ENCODE measurements around the gene D2HGDH.

- PRO-cap, 3 experiments, result no peak in any of the 3 experiments
- RAMPAGE, long total RNA, result no peak
These were observed 37.0 kb downstream of the SNED1 start for GRCh38 chr2:241035245-241036026.

DNA sequence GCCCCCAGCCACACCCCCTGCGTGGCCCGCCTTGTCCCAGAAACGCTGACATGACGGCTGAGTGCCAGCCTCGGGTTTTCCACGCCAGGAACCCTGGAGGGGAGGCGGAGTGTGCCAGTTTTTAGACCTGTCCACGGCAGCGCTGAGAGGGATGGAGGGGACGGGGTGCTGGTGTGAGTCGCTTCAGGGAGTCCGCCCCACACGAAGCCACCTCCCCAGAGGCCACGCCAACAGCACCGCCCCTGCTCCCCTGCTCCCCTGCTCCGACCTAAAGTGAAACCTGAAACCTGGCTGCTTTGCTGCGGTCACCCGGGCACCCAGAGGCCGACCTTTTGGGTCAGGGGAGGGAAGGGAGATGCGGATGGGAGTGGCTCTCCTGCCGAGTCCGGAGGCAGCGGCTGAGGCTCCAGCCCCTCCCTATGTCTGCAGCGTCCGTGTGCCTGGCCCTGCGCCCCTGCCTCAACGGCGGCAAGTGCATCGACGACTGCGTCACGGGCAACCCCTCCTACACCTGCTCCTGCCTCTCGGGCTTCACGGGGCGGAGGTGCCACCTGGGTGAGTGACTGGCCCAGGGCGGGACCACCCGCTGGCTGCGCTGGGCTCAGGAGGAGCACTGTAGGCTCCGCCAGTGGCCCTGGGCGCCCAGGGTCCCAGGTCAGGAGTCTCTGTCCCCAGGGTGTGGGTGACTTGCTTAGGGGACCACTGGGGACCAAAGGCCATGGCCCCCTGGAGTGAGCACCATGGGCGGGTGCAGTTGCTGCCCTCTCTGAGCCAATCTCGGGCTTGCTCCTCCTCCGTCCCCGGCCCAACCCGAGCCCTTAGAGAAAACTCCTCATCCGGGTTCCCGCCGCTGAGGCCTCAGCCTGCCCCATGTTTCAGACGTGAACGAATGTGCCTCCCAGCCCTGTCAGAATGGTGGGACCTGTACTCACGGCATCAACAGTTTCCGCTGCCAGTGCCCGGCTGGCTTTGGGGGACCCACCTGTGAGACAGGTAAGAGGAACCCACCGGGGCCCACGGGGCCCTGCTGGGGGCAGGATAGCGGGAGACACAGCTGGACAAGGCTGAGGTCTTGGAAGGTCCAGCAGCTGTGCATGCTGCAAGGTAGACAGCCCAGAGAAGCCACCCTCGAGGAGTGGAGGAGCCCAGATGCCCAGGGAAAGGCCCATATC, 38.3 kb downstream of the SNED1 start:
- PRO-cap, 3 experiments, result peak in 2 of 3 experiments; most common plus-strand start position 124 of the sequence (in 1); most common minus-strand start position 59 of the sequence (in 1)
- RAMPAGE, long total RNA, result no peak

GRCh38 chr2:241051045-241051688, 50.9 kb downstream of the MTERF4 start:
- PRO-cap, 3 experiments, result no peak in any of the 3 experiments
- RAMPAGE, long total RNA, result no peak

DNA sequence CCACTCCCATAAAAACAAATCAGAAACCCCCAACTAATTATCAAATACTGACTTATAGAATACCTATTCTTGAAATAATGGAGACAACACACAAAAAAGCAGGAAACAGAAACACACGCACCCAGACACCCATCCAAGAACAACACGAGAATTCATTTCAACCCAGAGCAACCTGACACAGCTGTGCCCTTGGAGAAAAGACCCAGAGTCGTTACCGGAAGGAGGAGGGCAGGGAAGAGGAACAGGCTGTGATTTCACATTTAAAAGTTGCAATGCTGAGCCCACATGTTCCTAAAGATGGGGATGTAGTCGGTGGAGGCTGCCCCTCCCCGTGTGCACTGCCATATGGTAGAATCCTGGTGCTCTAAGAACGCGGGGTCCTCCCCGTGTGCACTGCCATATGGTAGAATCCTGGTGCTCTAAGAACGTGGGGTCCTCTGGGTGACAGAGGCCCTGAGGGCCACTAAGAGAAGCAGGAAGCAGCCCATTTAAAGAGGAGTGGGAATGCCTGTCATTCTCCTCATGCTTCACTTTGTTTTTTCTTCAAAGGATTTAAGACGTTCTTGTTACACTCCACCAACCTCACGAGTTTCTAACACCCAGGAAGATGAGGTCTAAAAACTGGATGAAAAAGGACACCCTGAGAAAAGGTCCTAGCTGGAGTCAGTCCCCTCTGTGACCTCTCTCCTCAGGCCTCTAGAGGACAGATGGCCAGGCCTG, 10.8 kb downstream of the MTERF4 start:
- PRO-cap, 3 experiments, result no peak in any of the 3 experiments
- RAMPAGE, long total RNA, result no peak

- PRO-cap, 3 experiments, result no peak in any of the 3 experiments
- RAMPAGE, long total RNA, result no peak
These were observed 12.9 kb upstream of the MTERF4 start for GRCh38 chr2:241114693-241115604.

GRCh38 chr2:241234951-241235418, 46.5 kb downstream of the ANO7 start:
- PRO-cap, 3 experiments, result no peak in any of the 3 experiments
- RAMPAGE, long total RNA, result no peak

GRCh38 chr2:241242362-241242776, 53.9 kb downstream of the ANO7 start:
- PRO-cap, 3 experiments, result no peak in any of the 3 experiments
- RAMPAGE, long total RNA, result no peak

DNA sequence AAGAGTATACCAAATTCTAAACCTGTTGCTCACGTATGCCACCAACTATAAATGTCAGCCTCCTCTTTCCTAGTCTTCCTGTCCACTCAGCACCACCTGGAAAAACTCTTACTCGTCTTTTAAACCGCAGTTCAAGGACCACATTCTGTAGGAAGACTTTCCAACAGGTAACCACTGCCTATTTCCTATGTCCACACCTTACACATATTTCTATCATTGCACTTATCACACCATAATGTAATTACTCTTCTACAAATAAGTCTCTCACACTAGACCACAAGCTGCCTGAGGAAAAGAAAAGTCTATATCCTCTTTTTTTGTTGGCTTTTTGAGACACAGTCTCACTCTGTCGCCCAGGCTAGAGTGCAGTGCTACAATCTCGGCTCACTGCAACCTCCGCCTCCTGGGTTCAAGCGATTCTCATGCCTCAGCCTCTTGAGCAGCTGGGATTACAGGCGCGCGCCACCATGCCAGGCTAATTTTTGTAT, 2.5 kb downstream of the HDLBP start:
- PRO-cap, 3 experiments, result no peak in any of the 3 experiments
- RAMPAGE, long total RNA, result no peak

DNA sequence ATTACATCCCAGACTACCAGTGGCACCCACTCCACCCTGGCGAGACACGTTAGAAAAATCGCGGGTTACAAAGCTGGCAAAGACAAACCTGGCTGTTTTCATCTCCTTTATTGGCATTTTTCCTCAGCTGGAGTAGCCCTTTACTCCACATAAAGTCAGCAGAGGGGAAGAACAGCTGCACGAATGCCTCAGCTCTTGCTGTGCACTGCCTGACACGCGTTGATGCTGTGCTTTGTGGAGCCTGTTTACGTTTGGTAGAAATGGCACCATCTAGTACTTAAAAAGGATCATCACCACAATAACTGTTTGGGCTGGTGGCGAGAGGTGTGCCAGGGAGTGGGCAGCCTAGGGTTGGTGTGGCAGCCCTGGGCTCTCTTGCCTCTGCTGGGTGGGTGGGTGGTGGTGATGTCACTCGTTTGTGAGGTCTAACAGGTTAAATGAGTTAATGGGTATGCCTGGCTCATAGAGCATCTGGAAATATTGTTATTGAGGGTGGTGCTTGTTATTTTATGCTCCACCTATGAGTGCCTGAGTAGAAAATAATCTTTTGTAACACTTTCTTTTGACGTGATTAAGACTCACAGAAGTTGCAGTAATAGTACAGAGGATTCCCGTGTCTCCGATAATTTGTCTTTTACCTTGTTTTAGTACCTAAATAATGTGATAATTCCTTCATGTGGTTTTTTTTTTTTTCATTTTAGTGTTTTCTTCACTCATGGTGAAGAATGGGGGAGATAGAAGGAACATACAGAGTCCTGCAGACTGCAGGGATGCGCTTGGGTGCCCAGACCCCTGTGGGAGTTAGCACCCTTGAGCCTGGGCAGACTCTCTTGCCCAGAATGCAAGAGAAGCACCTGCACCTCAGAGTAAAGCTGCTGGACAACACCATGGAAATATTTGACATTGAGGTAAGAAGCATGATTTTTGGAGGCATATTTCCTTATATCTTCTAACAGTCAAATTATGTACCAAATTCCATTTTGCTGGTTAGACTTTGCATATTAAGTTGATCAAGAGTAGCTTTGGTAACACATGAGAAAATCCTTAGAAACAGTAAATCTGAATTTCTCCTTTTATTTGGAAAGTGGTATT, 16.6 kb downstream of the FARP2 start:
- PRO-cap, 3 experiments, result no peak in any of the 3 experiments
- RAMPAGE, long total RNA, result no peak

- PRO-cap, 3 experiments, result peak in 1 of 3 experiments; most common plus-strand start chr2:241560083 (in 1); most common minus-strand start chr2:241559864 (in 1)
- RAMPAGE, long total RNA, result no peak
These were observed 1.5 kb downstream of the BOK start for GRCh38 chr2:241559786-241560646.

DNA sequence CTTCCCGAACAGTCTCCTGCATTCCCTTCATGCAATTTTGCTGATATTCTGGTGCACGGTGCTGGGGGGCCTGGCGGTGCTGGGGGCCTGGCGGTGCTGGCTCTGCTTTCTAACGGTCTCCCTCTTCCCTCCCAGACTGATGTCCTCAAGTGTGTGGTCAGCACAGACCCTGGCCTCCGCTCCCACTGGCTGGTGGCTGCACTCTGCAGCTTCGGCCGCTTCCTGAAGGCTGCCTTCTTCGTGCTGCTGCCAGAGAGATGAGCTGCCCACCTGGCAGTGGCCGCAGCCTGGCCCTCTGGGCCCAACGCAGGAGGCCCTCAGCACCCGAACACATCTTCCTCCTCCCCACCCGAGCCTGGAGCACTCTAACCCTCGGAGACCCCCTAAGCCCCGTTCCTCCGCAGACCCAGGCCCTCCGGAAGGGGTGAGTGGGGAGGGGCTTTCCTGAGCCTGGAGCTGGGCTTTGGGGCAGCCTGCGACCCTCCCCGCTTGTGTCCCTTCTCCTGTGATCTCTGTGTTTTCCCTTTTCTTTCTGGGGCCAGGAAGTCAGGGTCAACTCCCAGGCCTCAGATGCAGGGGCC, 13.7 kb downstream of the BOK start:
- PRO-cap, 3 experiments, result no peak in any of the 3 experiments
- RAMPAGE, long total RNA, result no peak

- PRO-cap, 3 experiments, result peak in 3 of 3 experiments; most common plus-strand start chr2:241610405 (in 2); most common minus-strand start chr2:241610236 (in 1)
- RAMPAGE, long total RNA, result no peak
These were observed 26.7 kb downstream of the THAP4 start for GRCh38 chr2:241610005-241611009.

DNA sequence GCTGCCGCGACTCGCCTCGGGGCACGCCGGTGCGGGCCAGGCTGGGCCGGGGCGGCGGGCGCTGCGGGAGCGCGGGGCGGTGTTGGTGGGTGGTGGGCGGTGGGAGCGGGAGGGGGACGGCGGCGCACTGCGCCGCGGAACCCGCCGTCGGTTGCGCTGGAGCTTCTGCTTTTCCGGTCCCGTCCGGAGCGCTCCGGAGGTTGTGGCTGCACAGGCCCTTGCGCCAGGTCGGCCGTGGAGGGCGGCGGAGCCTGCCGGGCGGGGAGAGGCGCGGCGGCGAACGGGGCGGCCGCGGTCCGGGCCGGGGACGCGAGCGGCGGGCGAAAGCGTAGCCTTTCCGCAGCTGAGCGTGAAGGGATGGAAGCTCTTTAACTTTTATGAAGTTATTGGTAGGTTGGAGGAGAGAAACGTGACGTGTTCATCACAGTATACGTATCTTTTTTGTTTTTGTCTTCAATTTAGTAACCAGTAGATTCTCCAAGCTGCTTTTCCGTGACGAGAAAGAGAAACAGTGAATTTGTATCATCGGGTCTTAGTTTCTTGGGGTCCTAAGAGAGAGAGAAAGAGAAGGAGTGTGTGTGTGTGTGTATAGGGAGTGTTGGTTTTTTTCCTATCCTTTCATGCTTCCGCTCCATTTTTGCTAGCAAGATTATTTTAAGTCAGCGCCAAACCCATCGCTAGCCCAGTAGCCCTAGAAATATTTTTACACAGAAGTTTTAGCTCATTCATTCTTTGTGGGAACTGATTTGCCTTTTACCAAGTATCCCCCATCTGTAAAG, 495 bp downstream of the ATG4B start:
- PRO-cap, 3 experiments, result no peak in any of the 3 experiments
- RAMPAGE, long total RNA, result no peak

DNA sequence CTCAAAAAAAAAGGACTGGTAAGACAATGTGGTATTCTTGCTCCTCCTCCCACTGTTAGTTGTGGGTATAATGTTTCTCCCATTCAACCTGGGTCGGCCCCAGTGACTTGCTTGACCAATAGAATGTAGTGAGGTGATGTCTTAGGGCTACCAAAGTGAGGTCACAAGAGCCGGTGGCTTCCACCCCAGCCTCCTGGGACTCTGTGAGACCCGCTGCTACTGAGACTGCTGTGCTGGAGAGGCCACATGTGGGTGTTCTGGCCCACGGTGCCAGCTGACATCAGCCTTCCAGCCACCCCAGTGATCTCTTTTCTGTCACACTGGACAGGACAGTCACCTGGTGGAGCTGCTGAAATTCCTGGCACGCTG, 6.8 kb upstream of the ING5 start:
- PRO-cap, 3 experiments, result no peak in any of the 3 experiments
- RAMPAGE, long total RNA, result no peak

GRCh38 chr2:241734536-241734754, at the start of gene D2HGDH:
Gene D2HGDH, plus strand, starts transcription at chr2:241734630.
- PRO-cap, 3 experiments, result peak in 3 of 3 experiments; most common plus-strand start chr2:241734630 (in 3)
- RAMPAGE, long total RNA, result no peak

GRCh38 chr2:241809378-241809692, 342 bp downstream of the NEU4 start:
- PRO-cap, 3 experiments, result no peak in any of the 3 experiments
- RAMPAGE, long total RNA, result no peak

DNA sequence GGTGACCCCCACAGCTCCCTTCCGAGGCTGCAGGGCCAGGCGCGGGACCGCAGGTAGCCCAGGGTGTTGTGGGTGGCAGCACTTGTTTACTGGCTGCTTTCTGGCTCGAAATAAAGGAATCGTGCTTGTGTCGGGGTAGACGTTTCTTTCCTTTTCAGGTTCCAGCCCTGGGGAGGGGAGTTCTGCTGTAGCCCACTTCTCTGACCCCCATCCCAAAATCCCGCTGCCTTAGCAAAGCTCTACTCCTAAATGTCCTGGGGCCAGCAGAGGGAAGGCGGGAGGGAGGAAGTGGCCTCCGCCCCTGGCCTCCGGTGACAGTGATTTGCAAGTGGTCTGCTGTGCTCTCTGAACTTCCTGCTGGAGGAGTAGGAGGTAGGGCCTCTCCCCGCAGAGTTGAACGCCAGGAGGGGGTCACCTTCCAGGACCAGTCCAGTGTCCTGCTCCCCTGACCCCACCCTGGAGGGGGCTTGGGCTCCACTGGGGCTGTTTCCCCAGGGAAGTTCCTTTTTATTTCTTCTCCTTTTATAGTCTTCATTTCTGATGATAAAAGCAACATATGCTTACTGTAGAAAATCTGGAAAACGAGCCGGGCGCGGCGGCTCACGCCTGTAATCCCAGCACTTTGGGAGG, 8.4 kb downstream of the NEU4 start:
- PRO-cap, 3 experiments, result no peak in any of the 3 experiments
- RAMPAGE, long total RNA, result no peak

DNA sequence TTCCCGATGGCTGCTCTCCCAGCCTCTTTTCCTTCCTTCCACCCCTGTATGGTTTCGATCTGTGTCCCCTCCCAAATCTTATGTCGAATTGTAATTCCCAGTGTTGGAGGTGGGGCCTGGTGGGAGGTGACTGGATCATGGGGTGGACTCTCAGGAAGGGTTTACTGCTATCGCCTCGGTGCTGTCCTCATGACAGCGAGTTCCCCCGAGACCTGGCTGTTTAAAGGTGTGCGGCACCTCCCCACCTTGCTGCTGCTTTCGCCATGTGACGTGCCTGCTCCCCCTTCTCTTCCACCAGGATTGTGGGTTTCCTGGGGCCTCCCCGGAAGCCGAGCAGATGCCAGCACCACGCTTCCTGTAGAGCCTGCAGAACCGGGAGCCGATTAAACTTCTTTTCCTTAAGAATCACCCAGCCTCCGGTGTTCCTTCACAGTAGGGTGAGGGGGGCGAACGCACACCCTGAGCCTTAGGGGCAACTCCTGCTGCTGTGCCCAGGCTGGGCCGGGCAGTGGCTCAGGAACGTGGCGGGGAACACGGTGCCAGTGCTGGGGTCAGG, 12.4 kb downstream of the NEU4 start:
- PRO-cap, 3 experiments, result no peak in any of the 3 experiments
- RAMPAGE, long total RNA, result no peak

- PRO-cap, 3 experiments, result no peak in any of the 3 experiments
- RAMPAGE, long total RNA, result no peak
These were observed 9.5 kb downstream of the FAM240C start for GRCh38 chr2:241890604-241891287.

GRCh38 chr2:241915376-241915978, 15.2 kb upstream of the FAM240C start:
- PRO-cap, 3 experiments, result no peak in any of the 3 experiments
- RAMPAGE, long total RNA, result no peak

Data from cerebellum (tissue), 5 donors.